Bronchus (tissue), 1 donor: ENCODE measurements around a stretch of chr12.

DNA sequence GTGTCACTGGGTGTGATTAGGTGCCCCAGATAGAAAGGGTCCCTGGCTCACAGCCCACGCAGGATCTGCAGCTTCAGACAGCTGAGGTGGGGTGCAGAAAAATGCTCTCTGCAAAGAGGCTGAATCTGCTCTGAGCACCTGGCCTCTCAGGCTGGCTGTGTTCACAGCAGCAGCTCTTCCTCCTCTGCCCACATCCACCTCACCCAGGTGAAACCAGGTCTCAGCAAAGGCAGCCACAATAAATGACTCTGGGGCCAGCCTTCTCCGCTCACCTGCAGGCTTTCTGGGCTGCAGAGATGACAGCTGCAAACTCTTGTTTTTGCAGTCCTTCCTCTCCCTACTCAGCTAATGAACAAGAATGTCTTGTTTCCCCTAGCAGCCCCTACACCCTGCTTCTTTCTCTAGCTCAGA, 28.4 kb upstream of the HSP90B1 start:
- PRO-cap, result no peak

DNA sequence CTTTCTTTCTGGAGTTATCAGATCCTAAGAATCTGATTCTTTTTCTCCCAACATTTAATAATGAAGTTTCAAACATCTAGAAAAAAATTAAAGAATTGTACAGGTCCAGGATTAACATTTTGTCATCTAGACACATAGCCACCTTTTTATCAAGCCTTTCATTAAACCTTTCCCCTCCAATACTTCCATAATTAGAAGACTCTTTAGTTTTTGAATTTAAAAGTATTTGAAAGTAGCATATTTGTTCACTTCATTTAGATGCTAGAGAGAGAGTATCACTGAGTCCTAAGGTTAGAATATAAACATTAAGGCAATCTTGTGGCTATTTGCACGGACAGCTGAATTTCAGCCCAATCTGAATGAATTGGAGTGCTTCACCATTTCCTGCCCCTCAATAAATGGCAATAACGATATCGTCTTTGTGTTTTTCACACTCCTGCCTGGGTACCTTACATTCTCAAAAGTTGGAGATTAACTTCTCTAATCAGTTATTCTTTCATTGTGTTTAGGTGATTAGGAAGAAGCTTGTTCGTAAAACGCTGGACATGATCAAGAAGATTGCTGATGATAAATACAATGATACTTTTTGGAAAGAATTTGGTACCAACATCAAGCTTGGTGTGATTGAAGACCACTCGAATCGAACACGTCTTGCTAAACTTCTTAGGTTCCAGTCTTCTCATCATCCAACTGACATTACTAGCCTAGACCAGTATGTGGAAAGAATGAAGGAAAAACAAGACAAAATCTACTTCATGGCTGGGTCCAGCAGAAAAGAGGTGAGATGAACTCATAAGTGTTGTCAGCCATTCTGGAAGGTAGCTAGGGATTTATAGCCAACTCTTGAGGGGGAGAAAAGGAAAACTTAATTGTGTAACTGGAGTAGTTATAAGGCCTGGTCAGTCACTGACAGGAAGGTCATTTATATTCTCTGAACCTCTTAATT, 12.1 kb downstream of the HSP90B1 start:
- PRO-cap, result no peak

- PRO-cap, result no peak
Measured at GRCh38 chr12:103997445-103997880, 31.8 kb downstream of the TDG start.

DNA sequence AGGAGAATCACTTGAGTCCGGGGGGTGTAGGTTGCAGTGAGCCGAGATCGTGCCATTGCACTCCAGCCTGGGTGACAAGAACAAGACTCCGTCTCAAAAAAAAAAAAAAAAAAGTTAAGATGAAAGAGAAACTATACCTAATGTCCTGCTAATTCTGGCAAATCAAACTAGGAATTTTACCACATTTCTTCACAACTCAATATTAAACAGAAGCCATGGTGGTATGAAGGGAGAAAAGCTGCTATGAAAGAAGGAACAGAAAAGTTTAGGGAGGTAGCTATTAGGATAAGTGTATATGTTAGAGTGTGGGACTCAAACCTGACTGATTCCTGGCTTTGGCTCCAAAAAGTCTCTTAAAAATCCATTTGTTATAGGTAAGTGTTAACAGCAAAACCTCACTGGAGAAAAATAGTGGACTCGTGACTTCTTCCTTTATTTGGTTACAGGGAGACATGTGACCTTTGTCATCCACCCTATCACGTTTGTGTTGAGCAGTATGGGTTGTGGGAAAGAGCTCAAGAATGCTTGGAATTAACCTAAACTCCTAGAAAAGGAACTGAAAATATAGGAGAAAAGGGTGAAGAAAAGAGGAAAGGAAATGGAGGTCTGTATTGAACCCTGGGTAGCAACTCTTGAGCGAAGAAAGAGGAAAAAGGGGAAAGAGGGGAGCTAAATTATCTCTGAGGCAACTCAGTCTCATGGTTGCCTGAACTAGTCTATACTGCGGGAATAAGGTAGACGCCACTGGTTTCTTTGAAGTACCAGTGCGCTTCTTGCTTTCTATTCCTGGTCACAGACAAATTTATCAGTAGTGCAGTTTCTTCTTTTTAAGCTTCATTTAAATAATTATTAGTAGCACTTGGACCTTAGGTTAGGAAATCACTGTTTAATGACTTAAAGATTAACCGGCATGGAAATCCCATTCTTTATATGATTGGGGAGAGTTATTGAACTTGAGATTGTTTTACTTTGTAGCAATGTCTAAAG, 3.6 kb upstream of the EID3 start:
- PRO-cap, result no peak

DNA sequence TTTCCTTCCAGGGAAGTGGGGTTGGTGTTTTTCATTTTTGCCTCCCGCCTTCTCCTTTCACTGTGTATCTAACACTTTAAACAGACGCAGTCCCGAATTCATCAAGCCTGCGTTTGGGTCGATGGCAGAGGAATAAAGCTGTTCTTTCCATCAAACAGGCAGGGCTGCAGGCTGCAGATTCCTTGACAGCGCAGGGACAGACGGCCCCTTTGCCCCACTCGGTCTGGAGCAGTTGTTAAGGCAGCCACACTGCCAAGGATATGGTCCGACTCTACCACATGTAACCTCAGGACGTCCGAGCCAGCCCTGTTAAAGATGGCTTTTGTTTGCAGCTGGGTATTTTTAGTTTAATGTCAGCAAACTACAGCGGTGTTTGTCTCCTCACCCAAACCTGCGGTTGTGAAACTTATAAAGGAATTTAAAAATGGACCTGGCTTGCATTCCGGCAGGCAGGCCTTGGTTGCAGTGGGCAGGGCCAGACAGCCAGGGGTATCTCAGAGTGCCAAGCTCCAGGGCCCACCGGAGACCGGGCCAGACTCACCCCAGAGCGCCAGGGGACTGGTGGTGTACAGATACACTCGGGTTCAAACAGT, 2.1 kb downstream of the CHST11 start:
- PRO-cap, result bidirectional peak, plus-strand start at position 249 of the sequence, minus-strand start at position 211 of the sequence

DNA sequence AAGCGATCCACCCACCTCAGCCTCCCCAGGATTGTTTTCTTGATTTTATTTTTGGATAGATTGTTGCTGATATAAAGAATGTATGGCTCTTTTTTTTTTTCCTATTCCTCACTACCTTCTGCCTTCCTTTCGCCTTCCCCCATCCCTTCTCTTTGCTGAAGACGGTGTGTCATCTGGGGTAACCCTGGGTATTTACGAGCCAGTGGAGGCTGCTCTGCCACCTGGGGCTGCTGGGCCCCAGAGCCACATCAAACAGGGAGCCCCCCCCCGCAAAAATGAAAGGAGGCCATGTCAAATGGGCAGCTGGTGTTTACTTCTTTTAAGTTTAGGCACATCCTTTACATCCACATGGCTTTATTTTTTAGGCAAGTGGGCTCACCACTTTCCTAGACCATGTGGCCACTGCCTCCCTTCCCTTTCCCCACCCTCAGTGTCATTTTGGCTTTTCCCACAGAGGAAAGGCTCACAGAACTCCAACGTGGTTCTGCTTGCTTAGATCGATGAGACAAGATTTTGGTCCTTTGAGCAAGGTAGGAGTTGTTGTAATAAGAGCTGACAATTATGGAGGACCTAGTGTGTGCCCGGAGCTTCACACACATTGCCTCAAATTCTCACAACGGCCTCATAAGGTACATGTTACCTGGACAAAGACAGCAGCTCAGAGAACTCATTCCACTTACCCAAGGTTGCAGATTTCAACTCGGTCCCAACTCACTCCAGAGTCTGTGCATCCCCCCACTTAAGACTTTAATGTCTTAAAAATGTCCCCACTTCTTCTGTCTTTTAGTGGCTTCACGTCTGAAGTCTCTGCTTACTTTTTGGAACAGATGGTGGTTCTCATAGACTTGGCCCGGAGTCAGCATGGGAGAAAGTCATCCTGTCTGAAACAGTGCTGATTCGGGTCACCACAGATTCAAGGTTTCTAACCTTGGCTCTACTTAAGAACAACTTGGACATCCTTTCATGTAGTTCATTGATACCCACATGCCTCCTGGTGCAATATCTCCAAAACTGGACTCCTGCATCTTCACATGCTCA, 25.7 kb downstream of the CHST11 start:
- PRO-cap, result no peak

DNA sequence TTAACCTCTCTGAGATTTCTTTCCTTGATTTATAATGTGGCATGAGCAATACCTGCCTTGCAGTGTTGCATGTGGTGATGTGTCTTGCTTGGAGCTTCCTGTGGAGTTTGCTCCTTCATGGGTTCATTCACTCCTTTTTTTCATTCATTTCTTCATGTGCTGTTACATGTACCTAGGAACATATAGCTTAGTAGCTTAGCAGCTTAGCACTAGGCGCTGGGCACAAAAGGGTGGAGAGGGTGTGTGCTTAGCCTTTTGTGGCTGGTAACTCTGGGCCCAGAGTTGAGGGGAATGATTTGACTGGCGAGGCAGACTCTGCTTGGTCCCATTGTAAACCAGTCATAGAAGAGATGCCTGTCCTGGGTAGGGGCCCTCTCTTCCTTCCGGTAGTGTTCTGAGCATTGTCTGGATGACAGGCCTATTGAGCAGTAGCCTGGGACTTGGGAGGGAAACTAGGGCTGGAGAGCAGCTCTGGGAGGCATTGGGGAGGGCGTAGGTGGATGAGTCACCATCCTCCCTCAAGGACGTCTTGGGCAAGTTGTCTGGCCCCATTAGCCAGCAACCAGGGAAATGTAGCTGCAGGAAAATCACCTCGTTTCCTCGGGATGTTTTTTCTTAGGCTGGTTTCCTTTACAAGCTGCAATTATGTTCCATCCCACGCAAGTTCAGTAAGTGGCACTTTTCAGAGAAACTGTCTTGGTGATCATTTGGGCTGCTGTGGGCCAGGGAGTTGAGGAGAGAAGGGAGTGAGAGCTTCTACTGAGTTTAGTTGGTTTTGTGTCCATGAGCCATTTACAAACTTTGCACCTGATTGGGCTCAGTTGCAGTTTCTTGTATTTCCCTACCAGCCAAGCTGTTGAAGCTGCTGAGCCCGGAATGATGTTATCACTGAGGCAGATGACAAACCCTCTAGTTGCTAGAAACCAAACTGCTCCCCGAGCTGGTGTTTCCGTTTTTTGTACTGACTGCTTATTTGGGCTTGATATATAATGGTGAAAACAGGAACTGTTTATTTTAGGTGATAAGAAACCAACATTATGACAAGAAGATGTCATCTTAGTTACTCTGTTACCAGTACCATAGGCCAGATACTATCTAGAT, 147.4 kb downstream of the CHST11 start:
- PRO-cap, result no peak

DNA sequence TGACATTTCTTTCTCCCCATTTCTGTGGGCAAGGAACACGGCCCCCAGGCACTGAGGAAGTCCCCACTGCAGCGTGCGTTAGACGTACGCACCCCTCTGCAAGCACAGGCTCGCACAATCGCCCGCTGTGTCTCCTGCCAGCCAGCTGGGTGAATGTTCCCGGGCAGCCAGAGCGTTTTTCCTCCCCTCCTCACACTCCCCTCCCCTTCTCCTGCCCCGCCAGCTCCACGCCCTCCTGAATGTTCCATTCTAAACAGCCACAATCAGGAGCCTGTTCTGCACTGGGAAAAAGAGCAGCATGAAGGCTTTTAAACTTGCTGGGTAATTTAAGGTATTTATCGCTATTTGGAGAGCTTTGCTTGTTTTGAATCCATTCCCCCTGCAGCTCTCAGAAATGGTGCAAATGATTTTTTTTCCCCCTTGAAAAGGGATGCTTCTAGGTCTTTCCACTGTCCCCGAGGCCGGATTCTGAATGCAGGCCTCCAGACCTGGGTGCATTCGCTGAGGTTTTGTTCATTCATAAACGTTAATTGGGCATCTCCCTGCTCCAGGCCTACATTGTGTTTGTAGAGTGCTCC, 212.4 kb downstream of the CHST11 start:
- PRO-cap, result bidirectional peak, plus-strand start at position 274 of the sequence, minus-strand start at position 151 of the sequence

DNA sequence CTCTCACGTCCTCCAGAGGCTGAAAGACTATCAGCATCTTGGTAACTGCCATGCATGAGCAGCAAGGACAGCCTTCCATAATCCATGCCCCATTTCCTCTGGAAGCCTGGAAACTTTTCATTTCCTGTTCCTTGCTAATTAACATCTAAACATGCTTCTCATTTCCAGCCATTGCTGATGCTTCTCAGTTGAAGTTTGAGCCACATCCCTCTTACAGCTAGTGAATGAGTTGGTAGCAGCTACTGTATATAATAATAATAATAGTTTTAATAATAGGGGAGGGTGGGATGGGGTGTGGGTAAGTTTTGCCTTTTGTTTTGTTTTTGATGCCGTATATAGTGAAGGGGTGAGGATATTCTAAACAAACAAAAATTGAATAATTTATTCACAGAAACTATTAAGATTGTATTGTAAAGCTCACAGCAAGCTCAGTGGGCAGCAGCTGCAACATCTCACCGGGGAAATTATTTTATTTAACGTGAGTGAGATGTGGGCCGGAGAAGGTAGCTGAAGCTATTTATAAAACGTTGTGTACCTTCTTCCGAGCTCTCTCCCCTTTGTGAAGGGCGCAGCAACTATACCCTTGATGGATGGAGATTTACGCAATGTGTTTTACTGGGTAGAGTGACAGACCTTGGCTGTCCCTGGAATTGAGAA, 198.8 kb downstream of the SLC41A2 start:
- PRO-cap, result no peak

DNA sequence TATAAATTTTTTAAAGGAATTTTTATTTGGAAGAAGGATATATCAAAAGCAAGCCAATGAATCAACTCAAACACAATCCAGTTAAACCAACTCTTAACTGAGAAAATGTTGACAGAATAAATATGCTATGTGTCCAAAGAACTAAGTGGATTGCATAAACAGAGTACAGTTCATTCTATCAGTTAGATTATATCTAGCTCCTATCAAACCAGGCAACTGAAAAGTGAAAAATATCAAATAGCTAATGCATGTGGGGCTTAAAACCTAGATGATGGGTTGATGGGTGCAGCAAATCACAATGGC, 16.6 kb downstream of the SLC41A2 start:
- PRO-cap, result no peak

GRCh38 chr12:104952876-104954036, 4.8 kb downstream of the SLC41A2 start:
- PRO-cap, result no peak

GRCh38 chr12:105025023-105025369, 38.9 kb downstream of the NOPCHAP1 start:
- PRO-cap, result no peak

DNA sequence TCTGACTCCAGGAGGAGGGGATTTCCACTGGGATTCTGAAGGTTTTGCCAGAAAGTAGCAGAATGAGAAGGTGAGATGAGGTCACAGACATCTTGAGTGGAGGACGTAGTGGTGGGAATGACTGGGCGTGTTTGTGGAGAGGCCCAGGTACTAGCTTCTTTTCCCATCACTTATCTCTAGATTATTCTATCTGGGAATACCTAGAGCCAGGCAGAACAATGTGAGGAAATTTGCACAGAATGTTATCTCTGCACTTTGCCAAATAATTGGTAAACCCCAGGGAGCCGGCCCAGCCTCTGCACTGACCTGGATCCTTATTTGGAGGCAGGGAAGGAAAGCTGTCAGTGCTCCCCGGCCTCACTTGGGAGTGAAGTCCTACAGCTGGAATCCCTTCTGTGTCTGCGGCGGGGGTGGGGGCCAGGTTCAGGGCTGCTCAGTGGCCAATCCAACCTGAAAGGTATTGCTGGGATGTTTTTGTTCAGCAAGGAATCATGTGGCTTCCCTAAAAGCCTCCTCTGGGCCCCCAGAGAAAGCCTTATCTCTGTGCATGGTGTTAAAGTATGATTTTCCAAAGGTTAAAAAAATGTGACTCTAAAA, 129.4 kb downstream of the C12orf75 start:
- PRO-cap, result no peak

DNA sequence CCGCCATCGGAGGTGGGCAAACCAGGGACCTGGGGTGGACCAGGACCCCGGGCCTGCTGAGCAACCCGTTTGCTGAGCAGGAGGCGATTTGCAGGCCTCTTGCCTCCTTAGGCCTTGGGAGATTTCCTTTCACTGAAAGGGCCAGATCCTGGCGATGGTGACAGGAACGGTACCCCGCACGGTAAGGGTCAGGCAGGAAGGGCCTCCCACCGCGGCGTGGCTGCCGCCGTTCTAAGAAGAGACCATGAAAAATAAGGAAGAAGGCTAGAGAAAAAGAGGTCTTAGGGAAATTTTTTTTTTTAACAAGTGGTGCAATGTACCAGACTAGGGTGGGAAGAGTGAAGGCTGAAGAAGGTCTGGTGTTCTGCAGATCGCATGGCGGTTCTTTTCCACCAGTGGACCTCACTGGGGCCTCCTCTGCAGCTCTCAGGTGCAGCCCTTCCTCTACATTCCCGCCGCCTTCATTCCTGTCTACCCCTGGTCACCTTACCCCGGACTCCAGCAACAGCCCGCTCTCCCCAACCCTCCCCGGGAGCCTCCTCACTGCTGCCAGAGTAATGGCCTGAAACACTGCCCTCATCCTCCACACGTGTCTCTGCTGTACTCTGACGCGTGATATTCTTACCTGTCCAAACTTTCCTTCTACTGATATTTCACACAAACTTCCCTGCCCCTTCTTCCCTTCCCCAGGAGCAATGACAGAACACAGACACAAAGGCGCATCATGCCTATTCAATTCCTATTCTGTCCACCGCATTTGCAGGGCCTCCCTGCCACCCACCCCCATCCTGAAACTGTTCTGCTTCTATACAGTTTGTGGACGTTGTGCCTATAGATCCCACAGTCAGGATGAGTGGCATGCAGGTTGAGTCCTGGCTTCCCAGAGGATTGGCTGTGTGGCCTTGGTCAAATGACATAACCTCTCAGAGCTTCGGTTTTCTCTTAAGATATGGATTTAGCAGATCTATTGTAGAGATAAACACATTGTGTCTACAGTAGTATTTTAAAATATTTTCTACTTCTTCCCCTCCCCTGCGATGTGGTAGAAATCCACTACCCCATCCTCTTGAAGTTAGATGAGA, 1.5 kb upstream of the NUAK1 start:
- PRO-cap, result bidirectional peak, plus-strand start at position 149 of the sequence, minus-strand start at position 134 of the sequence; bidirectional peak, plus-strand start at position 438 of the sequence, minus-strand start at position 246 of the sequence

GRCh38 chr12:106360502-106360936, 3.0 kb downstream of the POLR3B start:
- PRO-cap, result no peak

DNA sequence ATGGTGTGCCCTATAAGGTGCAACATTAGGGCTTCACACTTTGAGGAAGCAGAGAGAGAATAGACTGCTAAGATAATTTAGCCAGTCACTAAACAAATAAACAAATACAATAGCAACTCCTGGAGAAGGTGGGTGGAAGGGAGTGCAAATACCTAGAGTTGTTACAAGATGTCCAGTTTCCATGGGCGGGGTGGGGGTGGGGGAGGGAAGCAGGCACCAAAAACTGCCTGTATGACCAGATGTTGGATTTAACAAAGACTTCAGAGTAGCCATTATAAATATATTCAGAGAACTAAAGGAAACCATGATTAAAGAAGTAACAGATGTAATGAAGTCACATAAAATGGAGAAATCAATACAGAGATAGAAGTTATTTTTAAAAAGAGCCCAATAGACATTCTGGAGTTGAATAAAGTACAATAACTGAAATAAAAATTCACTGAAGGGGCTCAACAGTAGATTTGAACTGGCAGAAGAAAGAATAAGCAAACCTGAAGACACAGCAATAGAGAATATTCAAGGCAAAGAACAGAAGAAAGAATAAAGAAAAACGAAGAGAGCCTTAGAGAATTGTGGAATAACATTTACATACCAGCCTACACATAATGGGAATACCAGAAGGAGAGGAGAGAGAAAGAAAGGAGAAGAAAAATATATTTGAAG, 19.4 kb downstream of the RIC8B start:
- PRO-cap, result no peak

DNA sequence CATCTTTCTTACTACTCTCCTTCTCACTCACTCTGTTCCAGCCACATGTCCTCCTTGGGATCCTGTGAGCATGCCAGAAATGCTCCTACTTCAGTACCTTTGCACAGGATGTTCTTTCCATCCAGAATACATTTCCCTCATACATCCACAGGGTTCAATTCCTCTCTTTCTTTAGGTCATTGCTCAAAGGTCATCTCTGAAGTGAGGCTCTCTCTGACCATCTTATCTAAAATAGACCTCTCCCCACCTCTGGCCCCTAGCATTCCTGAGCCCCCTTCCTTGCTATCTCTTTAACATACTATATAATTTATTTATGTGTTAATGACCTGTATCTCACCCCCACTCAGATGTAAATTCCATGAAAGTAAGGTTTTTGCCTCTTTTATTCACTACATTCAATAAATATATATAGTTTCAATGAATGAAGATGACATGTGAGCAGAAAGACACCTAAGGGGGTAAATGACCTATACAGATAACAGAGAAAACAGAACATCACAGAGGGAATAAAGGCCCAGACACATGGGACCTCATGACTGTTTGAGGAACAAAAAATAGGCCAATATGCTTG, 49.8 kb upstream of the MTERF2 start:
- PRO-cap, result no peak

- PRO-cap, result no peak
Measured at GRCh38 chr12:107094124-107094641, 834 bp upstream of the CRY1 start.

DNA sequence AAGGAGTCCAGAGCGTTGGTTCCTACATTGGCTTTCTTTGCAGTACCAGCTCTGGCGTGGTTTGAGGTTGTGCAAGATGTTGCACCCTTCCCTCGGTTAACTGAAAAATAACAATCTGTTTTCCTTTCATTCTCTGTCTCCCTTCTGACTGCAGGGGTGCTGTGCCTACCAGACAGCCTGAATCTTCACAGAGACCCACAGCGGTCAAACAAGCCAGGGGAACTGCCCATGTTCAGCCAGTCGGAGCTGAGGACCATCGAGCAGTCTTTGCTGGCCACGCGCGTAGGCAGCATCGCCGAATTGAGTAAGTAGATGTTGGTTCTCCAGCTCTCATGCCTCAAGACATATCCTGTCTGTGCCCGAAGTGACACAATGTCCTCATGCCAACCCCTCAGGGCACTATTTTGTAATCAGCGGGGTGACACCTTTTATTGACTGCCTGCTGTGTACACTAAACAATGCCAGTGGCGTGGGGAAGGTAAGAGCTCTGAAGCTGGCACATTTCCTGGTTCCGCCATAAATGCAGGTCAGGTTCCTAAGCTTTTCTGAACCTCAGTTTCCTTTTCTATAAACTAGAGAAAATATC, 165.2 kb upstream of the PWP1 start:
- PRO-cap, result no peak

GRCh38 chr12:107736795-107737462, 24.0 kb downstream of the PRDM4 start:
- PRO-cap, result no peak